Uterus (tissue), 7 donors: Measurements from ENCODE around the gene RIN2.

- PRO-cap, 4 experiments: no peak in any of the 4 experiments
- RAMPAGE, long total RNA, 2 experiments: no peak in any of the 2 experiments
- RRBS: no CpG with 5 or more reads among the region's 6 CpGs
Measured at GRCh38 chr20:17575169-17575984, 5.5 kb downstream of the DSTN start.

DNA sequence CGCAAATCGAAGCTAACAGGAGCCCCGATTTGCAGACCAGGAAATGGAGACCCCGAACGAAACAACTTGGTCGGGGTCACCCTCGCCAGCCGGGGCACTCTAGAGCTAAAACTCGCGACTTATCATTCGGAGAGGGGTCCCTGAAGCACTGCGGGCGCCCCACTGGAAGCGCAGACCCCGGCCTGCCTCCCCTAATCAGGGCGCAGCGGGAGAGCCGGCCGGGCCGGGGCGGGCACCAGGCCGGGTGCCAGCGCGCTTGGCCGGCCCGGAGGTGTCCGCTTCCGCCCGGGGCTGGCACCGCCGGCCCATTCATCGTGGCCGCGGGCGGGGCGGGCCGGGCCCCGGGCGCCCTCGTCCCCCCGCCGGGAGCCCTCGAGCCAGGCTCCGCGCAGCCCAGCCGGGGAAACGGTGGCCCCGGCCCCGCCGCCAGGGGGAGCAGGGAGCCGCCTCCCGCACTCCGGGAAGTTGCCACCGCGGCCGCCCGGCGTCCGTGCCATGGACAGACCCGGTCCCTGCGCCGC, 1.1 kb downstream of the RRBP1 start:
- PRO-cap, 4 experiments: peak in 4 of 4 experiments; most common plus-strand start position 455 of the sequence (in 4); most common minus-strand start position 311 of the sequence (in 2)
- RAMPAGE, long total RNA, 2 experiments: no peak in any of the 2 experiments
- RRBS: 2% methylated on average over 20 of the region's 62 CpGs

GRCh38 chr20:17806541-17807520, 107.1 kb downstream of the BANF2 start:
- PRO-cap, 4 experiments: peak in 4 of 4 experiments; most common plus-strand start chr20:17806896 (in 2); most common minus-strand start chr20:17806811 (in 4)
- RAMPAGE, long total RNA, 2 experiments: no peak in any of the 2 experiments
- RRBS: no CpG with 5 or more reads among the region's 32 CpGs

DNA sequence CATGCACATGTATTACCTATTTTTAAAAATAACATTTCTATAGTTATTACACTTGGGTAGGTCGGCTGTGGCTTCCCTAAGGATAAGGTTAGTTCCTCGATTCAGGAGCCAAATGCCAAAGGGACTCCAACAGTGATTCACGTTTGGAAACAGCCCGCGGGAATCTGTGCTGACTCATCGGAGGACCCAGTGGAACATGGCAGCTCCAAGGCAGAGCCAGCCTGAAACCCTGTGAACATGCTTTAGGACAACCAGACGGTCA, 133.4 kb downstream of the SNX5 start:
- PRO-cap, 4 experiments: peak in 3 of 4 experiments; most common plus-strand start position 189 of the sequence (in 3)
- RAMPAGE, long total RNA, 2 experiments: no peak in any of the 2 experiments
- RRBS: no CpG with 5 or more reads among the region's 7 CpGs

GRCh38 chr20:17925056-17925703, 43.4 kb downstream of the SNX5 start:
- PRO-cap, 4 experiments: no peak in any of the 4 experiments
- RAMPAGE, long total RNA, 2 experiments: no peak in any of the 2 experiments
- RRBS: no CpG with 5 or more reads among the region's 7 CpGs

- PRO-cap, 4 experiments: peak in 2 of 4 experiments; most common plus-strand start chr20:17962856 (in 1); most common minus-strand start chr20:17962828 (in 2)
- RAMPAGE, long total RNA, 2 experiments: start-site peak on the minus strand in 1 of 2 experiments, at chr20:17962872-17962946 at its widest, 2,920 reads per replicate
- RRBS: no CpG with 5 or more reads among the region's 14 CpGs
Measured at GRCh38 chr20:17962484-17963441, 5.8 kb downstream of the SNX5 start.

DNA sequence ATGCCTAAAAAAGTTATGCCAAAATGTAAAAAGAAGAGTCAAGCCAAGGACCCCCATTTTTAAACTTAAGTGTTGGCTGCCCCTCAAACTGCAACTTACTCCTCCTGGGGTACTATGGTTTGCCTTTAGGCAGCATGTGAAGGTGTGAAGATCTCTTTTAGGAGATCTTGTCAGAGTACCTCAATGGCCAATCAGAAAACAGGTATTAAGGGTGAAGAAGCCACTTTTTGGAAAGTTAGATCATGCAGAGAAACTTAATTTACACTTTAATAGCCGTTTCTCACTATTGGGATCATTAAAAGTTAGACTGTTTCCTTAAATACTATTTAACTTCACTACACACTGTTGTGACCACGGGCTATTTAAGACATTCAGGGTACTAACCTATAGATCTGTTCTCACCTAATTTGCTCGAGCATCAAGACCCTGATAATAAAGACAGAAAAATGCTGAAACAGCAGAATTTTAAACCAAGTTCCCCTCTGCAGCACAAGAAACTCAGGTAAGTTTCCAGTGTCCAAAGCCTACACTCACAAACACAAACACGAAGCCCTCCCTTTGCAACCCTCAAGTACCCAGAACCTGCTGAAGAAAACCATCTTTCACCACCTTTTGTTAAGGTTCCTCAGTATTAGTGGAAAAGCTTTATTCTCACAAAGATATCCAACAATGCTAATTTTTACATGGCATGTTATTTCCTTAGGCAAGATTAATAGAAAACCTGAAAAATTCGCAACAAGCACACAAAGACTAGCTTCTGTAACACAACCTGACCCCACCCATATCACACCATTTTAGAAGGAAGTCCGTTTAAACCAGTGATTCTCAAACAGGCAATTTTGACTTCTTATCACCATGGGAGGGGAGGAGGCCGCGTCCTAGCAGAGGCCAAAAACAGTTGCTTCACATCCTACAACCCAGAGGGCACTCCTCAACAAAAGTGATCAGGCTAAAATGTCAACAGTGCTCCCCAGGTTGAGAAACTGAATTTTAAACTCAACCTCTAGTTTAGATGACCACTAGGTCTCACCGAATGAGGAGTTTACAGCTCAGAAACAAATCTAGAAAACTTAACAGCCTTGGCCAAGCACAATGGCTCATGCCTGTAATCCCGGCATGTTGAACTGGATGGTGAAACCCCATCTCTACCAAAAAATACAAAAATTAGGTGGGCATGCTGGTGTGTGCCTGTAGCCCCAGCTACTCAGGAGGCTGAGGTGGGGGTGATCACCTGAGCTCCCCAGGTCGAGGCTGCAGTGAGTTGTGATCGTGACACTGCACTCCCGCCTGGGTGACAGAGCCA, 3.8 kb downstream of the SNX5 start:
- PRO-cap, 4 experiments: no peak in any of the 4 experiments
- RAMPAGE, long total RNA, 2 experiments: no peak in any of the 2 experiments
- RRBS: no CpG with 5 or more reads among the region's 13 CpGs

DNA sequence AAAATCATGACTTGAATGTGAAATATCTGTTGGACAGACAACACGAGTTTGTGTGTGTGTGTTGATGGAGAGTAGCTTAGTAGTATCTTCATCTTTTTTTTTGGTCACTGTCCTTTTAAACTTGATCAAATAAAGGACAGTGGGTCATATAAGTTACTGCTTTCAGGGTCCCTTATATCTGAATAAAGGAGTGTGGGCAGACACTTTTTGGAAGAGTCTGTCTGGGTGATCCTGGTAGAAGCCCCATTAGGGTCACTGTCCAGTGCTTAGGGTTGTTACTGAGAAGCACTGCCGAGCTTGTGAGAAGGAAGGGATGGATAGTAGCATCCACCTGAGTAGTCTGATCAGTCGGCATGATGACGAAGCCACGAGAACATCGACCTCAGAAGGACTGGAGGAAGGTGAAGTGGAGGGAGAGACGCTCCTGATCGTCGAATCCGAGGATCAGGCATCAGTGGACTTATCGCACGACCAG, 4.7 kb downstream of the KAT14 start:
- PRO-cap, 4 experiments: no peak in any of the 4 experiments
- RAMPAGE, long total RNA, 2 experiments: no peak in any of the 2 experiments
- RRBS: no CpG with 5 or more reads among the region's 12 CpGs

GRCh38 chr20:18166076-18166633, 28.5 kb downstream of the KAT14 start:
- PRO-cap, 4 experiments: peak in 1 of 4 experiments; most common plus-strand start chr20:18166486 (in 1); most common minus-strand start chr20:18166289 (in 1)
- RAMPAGE, long total RNA, 2 experiments: no peak in any of the 2 experiments
- RRBS: no CpG with 5 or more reads among the region's 9 CpGs

- PRO-cap, 4 experiments: no peak in any of the 4 experiments
- RAMPAGE, long total RNA, 2 experiments: no peak in any of the 2 experiments
- RRBS: no CpG with 5 or more reads among the region's 7 CpGs
Measured at GRCh38 chr20:18394248-18394684, 72.6 kb downstream of the DZANK1 start.

GRCh38 chr20:18504394-18504885, 3.3 kb upstream of the SEC23B start:
- PRO-cap, 4 experiments: peak in 4 of 4 experiments; most common plus-strand start chr20:18504726 (in 2); most common minus-strand start chr20:18504634 (in 2)
- RAMPAGE, long total RNA, 2 experiments: no peak in any of the 2 experiments
- RRBS: 52% methylated on average over 6 of the region's 25 CpGs

DNA sequence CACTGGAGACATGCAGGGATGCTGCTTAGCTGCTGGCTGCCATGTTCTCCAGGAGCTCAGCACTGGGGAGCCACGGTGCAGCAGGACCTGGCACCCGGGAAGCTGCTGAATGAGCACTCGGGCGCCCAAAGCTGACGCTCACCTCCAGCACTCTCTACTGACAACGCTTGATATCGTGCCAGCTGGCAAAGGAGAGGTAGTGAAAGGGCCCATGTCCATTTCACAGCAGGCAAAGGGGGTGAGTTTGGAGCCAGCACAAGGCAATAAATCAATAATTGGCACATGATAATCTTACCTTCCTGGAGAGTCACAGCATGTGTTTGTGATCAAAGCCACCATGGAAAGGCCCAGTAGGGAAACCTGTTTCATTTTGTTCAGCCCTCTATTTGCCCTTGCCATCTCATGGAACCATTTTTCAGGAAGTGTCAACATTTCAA, 23.3 kb upstream of the SMIM26 start:
- PRO-cap, 4 experiments: no peak in any of the 4 experiments
- RAMPAGE, long total RNA, 2 experiments: no peak in any of the 2 experiments
- RRBS: no CpG with 5 or more reads among the region's 7 CpGs

DNA sequence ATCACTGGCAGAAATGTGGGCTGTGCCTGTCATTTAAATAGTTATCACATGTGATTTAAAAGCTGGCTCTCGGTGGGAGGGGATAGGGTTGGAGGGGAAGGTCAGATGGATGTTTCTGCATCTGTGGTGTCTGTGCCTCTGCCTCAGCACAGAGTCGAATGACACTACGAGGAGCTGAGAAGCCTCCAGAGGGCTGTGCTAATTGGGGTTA, 73.7 kb upstream of the SCP2D1 start:
- PRO-cap, 4 experiments: peak in 4 of 4 experiments; most common plus-strand start position 149 of the sequence (in 4); most common minus-strand start position 160 of the sequence (in 2)
- RAMPAGE, long total RNA, 2 experiments: no peak in any of the 2 experiments
- RRBS: no CpG with 5 or more reads among the region's 3 CpGs

DNA sequence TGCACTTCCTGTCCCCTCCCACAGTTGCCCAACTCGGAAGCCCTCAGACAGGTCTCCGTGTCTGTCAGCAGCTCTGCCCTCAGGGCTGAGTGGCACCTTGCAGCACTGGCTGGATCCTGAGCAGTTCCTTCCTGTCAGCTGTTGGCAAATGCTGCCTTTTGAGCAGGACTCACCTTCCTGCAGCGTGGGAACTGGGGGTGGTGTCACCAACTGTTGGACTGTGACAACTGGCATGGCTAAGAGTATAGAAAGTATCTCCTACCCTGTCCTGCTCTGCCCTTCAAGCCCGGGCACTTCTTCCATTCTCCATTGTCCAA, 137.2 kb upstream of the SLC24A3 start:
- PRO-cap, 4 experiments: no peak in any of the 4 experiments
- RAMPAGE, long total RNA, 2 experiments: no peak in any of the 2 experiments
- RRBS: no CpG with 5 or more reads among the region's 4 CpGs

DNA sequence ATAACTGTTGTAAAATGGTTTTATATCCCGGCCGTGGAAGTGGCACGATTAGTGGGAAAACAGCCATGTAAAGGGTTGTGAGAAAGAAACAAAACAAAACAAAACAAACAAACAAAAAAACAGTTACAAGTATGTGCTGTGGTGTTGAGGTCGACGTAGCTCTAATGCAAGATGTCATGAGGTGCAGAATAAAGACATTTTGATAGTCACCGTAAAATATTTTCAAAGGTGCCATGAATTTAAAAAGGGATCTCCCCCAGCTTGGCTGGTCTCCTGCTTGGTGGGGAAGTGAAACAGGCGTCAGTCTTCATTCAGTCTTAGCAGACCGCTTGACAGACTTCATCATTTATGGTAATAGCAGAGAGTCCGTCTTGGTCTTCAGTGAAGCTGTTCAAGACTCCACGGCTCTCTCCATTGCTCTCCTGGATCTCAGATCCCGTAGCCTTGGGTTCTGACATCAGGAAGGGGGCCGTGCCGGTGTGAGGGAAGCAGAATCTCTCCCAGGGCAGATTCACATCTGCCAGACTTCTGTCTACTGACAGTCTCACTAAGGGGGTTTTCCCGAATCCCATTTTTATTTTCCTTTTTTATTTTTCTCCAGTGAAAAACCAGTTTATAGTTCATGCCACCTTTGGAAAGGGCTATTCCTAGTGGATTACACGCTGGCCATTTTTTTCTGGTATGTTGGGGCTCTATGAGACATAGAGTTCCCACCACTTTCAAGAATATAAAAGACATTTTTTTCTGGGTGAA, 1.6 kb downstream of the SLC24A3 start:
- PRO-cap, 4 experiments: peak in 4 of 4 experiments; most common plus-strand start position 514 of the sequence (in 2); most common minus-strand start position 163 of the sequence (in 3)
- RAMPAGE, long total RNA, 2 experiments: start-site peak on the minus strand in 1 of 2 experiments, centred at position 430 of the sequence, 32 reads per replicate
- RRBS: no CpG with 5 or more reads among the region's 15 CpGs

GRCh38 chr20:19284270-19285043, 72.0 kb downstream of the SLC24A3 start:
- PRO-cap, 4 experiments: peak in 1 of 4 experiments; most common plus-strand start chr20:19284501 (in 1)
- RAMPAGE, long total RNA, 2 experiments: no peak in any of the 2 experiments
- RRBS: no CpG with 5 or more reads among the region's 3 CpGs

GRCh38 chr20:19406522-19407112, 194.2 kb downstream of the SLC24A3 start:
- PRO-cap, 4 experiments: no peak in any of the 4 experiments
- RAMPAGE, long total RNA, 2 experiments: start-site peak on the plus strand in 1 of 2 experiments, at chr20:19407041-19407079 at its widest, 8 reads per replicate
- RRBS: no CpG with 5 or more reads among the region's 3 CpGs

GRCh38 chr20:19408679-19409613, 196.5 kb downstream of the SLC24A3 start:
- PRO-cap, 4 experiments: no peak in any of the 4 experiments
- RAMPAGE, long total RNA, 2 experiments: start-site peak on the plus strand in 1 of 2 experiments, at chr20:19409381-19409474 at its widest, 8 reads per replicate
- RRBS: no CpG with 5 or more reads among the region's 8 CpGs

- PRO-cap, 4 experiments: peak in 4 of 4 experiments; most common plus-strand start chr20:19758082 (in 4); most common minus-strand start chr20:19758171 (in 3)
- RAMPAGE, long total RNA, 2 experiments: no peak in any of the 2 experiments
- RRBS: 2% methylated on average over 49 of the region's 71 CpGs
Measured at GRCh38 chr20:19757762-19758806, at the start of gene RIN2. Gene RIN2, plus strand, starts transcription at chr20:19758258.

GRCh38 chr20:19774597-19774896, 16.5 kb downstream of the RIN2 start:
- PRO-cap, 4 experiments: no peak in any of the 4 experiments
- RAMPAGE, long total RNA, 2 experiments: start-site peak on the plus strand in 1 of 2 experiments, at chr20:19774727-19774735 at its widest, 7 reads per replicate
- RRBS: no CpG with 5 or more reads among the region's 1 CpG